ENCODE measurements around the genes IL1F10 and ZNG1B.

DNA sequence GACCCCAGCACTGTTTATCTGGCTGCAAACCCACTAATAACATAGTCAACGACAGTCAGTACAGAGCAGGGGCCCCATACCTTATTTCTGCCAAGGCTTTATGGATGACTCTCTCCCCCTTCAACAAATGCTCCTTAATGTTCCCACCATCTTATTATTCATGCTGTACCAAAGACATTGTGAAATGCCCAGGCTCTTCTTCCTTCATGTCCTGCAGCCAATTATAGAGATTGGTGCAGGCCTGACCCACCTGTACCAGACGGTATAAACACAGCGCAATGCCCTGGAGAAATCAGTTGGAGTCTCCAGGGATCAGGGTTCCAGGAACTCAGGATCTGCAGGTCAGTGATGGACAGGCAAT is at the start of gene IL1F10:
IL1F10 (plus strand) TSS at position 295 of the 361 bp plus-strand sequence.
- PRO-cap, 10 experiments, result no peak in any of the 10 experiments

DNA sequence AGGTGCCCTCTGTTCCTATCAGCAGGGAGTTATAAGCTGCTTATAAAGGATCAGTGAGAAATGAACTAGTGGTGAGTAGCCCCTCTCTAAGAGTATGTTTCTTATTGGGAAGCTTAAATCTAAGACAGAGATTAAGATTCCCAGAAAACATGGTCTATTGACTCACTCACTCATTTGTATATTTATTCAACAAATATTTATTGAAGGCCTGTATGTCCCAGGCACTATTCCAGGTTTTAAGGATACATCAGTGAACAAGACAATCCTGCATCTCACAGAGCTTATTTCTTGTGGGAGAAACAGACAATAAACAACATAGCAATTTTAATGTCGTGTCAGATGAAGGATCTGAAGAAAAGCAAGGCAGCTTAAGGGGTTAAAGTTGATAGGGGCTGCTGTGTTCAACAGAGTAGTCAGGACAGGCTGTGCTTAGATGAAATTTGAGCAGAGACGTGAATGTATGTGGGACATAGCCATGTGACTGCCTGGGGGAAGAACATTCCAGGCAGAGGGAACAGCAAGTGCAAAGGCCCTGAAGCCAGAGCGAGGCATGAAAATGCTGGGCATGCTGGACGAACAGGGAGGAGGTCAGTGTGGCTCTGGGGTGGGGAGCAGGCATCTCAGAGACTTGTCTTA is 14.8 kb upstream of the PSD4 start:
- PRO-cap, 10 experiments, result peak in 2 of 10 experiments; most common plus-strand start position 227 of the sequence (in 1); most common minus-strand start position 96 of the sequence (in 1)

GRCh38 chr2:113168856-113169484 is 4.8 kb upstream of the PSD4 start:
- PRO-cap, 10 experiments, result no peak in any of the 10 experiments

GRCh38 chr2:113180339-113180818 is 6.6 kb downstream of the PSD4 start:
- PRO-cap, 10 experiments, result no peak in any of the 10 experiments

DNA sequence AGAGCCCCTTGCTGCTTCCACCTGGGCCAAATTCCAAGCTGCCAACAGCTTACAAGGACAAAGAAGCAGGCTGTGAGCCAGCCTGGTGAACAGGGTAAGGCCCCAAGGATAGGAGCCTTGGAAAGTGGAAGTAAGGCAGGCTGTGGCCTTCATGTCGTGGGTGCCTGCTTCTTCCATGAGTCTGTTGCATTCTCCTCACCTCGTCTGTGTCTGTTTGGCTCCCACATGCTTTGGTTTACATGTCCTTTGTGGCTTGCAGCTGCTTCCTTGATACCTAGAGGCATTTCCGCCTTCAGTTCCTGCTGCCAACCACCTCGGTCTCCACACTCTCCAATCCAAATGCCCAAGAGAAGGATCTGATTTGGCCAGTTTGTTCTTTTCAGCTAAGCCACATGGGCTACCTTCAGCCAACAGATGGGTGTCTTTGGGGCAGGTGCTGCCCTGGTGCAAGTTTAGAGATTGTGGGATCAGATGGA is 8.0 kb downstream of the PSD4 start:
- PRO-cap, 10 experiments, result no peak in any of the 10 experiments

DNA sequence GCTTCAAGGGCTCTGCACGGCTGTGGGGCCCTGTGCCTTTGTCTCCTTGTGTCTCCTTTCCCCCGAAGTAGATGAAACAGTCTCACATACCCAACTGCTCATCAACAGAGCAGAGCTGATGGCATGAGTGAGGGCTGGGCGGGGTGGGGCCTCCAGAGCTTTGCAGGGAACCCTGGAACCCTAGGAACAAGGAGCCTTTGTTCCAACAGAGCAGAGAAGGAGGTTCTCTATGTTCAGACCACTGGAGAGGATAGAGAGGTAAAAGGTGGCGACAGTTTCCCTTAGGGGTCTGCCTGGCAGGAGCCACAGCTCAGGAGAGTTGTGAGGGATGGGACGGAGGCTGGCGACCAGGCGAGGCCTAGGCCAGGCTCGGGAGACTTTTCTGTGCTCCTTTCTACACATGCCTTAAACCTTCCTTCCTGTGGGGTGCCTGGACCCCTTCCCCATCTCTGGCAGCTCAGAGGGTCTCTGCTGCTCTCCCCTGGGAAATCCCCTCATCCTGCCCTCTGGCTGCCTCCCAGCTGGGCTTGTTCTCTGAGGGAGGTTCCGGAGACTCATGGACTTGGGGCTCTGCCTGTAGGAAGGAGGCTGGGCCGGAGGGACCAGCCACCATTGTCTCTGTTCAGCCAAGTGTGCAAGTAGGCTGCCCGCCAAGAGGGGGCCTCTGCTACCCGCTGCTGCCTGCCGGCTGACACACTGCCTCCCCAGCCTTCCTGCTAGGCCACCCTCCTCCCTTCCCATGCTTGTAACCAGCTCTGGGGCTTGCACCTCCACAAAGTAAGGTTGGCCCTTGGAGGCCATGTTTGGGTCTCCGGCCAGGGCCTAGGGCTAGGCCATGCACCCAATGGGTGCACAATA is 28.5 kb downstream of the PSD4 start:
- PRO-cap, 10 experiments, result no peak in any of the 10 experiments

- PRO-cap, 10 experiments, result no peak in any of the 10 experiments
Measured at GRCh38 chr2:113236350-113237370, 42.1 kb downstream of the PAX8 start.

DNA sequence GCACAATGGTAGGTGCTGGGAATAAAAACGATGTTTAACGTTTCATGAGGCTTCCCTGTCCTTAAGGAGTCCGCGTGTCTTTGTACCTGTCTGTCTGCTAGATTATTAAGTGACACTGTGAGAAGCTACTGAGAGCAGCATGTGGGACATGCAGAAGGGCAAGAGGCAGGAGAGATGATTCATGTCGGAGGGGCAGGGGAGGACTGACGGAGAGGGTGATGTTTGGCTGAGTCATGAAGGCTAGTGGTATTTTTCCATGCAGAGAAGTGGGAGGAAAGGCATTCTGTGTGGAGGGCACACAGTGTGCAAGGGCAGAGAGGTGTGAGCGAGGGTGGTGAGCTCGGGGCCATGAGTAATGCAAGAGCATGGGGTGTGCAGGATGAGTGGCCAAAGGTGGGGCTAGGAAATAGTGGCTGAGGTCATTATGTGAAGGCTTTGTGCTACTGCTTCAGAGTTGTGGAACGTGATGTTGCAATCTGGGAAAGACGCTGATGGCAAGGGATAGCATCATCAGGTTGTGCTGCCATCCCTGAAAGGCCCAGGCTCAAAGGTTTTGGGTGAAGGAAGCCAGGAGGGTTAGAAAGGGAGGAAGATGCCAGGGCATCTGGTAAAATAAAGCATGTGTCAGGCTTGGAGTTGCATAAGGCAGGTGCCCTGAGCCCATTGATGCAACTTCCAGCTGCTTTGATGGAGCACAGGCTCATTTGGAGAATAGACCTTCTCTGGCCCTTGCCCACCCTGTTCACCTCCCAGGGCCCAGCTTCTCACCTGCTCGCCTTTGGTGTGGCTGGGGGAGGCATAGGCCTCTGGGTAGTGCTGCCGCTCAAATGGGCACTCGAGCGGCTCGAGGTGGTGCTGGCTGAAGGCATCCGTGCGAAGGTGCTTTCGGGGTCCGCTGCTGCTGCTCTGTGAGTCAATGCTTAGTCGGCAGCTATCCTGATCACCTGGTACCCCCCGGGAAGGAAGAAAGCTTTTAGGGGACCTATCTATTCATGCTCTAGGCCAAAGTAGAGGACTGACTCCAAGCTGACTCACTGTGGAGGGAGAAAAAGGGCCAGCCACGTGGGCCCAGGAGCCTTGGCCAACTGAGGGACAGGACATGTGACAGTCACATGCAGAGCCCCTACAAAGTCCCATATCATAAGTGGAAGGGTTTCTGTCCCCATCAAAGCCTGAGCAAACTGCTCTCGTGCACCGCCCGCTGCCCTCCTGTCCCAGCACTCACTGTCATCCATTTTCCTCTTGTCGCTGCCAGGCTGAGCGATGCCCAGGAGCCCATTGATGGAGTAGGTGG is 37.5 kb downstream of the PAX8 start:
- PRO-cap, 10 experiments, result peak in 4 of 10 experiments; most common plus-strand start position 277 of the sequence (in 3); most common minus-strand start position 205 of the sequence (in 4)

- PRO-cap, 10 experiments, result no peak in any of the 10 experiments
Measured at GRCh38 chr2:113244159-113244792, 34.4 kb downstream of the PAX8 start.

- PRO-cap, 10 experiments, result peak in 4 of 10 experiments; most common plus-strand start chr2:113285279 (in 1); most common minus-strand start chr2:113285133 (in 4)
Measured at GRCh38 chr2:113284831-113285482, 6.2 kb upstream of the PAX8 start.

DNA sequence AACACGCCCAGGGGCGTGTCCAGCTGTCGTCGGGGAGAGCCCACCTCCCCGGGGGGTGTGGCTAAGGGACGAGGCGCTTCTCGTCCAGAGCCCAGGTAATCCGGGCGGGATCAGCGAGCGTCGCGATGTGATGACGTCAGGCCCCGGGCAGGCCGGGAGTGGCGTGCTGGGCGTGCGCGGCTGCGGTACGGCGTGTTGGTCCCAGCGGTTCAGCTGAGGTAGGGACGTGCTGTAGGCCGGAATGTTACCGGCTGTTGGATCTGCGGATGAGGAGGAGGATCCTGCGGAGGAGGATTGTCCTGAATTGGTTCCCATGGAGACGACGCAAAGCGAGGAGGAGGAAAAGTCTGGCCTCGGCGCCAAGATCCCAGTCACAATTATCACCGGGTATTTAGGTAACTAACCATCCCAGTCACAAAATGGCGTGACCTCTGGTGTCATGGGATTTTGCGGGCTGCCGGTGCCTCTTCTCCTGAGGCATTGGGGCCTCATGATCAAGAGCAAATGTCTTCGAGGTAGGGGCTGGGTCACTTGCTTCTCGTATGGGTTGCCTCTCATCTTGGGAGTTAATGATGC is at the start of gene ZNG1B:
ZNG1B (plus strand) TSS at position 64 of the 576 bp plus-strand sequence.
- PRO-cap, 10 experiments, result peak in 4 of 10 experiments; most common plus-strand start position 314 of the sequence (in 3)

- PRO-cap, 10 experiments, result peak in 10 of 10 experiments; most common plus-strand start chr2:113603928 (in 6); most common minus-strand start chr2:113603591 (in 7)
Measured at GRCh38 chr2:113603247-113604665, 23.3 kb upstream of the RABL2A start.

DNA sequence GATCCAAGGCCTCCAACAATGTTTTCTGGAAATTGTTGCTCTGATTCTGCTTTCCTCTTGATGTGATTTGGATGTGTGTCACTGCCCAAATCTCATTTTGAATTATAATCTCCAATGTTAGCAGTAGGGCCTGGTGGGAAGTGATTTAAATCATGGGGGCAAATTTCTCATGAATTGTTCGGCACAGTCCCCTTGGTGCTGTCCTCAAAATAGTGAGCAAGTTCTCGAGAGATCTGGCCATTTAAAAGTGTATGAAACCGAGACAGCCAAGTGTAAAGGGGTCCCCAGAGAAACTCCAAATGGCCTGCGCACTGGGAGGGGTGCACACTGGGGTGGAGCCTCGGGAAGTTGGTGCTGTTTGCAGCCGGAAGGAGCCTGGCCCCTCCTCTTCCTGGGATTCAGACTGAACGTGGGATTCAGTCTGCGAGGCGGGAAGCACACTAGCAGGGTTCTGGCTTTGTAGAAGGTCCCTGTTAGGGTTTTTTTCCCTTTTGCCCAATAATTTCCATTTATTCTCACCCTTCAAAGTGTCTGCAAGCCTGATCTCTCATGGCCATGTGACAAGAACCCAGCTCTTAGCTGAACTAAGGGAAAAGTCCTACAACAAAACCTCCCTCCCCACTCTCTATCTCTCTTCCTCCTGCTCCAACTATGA is 48.8 kb downstream of the RABL2A start:
- PRO-cap, 10 experiments, result no peak in any of the 10 experiments

DNA sequence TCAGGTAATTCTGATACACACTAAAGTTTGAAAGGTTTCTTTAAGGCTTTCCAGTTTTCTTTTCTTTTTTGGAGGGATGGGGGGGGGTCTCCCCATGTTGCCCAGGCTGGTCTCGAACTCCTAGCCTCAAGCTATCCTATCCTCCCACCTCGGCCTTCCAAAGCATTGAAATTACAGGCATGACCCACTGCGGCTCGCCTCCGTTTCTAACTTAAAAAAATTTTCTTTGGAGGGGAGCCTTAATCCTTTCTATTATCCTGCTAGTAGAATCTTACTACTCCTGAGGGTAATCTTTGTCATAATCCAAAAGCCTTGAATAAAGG is 910 bp upstream of the ACTR3 start:
- PRO-cap, 10 experiments, result peak in 1 of 10 experiments; most common plus-strand start position 165 of the sequence (in 1)

DNA sequence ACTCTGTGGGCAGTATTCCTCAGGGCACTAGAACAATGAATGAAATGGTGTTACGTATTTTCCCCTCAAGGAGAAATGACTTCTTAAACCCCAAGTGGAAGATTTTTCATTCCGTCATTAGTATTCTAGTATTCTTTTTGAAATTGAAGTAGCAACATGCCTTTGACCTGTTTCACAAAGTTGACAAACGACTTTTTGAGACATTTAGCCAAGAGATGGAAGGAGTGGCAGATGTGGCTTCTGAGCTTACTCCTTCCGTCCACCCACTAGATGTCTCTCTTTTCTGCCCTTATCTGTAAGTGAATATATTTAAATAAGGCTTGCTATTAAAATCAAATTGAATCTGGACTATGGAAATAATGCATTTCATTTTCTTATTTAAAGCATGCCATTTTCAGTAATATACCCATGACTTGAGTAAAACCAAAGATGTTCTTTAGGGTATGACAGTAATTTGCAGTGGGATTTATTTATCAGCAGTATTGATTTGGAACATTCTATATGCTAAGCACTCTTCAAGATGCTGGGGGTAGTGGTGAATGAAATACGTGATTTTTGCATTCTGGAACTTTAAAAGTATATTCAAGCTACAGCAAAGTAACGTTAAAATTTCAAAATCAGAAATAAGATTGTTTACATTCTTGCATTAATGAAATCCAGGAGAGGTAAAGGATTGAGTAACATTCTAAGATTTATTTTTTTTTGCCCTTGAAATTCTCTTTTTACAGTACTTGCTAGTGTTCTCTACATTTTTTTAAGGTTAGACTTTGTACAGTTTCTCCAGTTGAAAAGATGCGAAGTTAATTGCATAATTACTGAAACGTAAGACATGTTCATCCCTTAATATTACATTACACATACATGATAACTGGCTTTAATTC is 74.3 kb downstream of the ACTR3 start:
- PRO-cap, 10 experiments, result no peak in any of the 10 experiments

GRCh38 chr2:118013171-118013724 is 622 bp downstream of the CCDC93 start:
- PRO-cap, 10 experiments, result peak in 2 of 10 experiments; most common plus-strand start chr2:118013287 (in 1)

DNA sequence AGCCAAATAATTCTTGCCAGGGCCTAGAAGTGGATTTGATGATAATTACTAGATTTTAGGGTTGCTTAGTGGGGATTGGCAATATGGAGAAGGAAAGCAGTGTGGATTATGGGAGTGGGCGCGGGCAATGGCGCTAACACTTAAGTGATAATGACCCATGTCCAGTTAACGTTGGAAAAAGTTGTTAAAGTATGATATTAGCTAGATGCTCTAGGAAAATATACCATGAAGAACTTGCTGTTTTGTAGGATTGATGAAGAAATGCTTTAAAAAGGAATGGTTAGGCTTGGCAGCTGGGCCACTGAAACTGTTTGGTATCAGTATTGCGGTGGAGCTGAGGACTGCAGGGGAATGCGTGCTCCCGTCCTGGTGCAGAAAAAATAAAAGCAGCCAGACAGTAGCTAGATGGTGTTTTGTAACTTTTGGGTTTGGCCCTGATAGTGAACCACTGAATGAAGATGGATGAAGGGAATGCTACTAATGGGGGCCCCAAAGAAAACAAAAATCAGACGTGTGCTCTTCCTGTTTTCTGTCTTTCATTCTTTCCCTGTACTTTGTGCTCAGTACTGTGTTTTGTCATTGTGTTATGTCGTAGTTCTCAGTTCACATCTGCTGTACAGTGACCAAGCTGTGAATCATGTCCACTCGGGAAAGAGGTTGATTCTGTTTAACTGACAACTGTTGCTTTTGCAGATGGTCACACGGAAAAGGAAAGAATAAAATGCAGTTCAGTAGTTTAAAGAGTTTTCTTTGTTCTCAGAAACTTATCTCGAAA is 999 bp downstream of the INSIG2 start:
- PRO-cap, 10 experiments, result peak in 1 of 10 experiments; most common plus-strand start position 320 of the sequence (in 1); most common minus-strand start position 353 of the sequence (in 1)

- PRO-cap, 10 experiments, result no peak in any of the 10 experiments
Measured at GRCh38 chr2:118176737-118177183, 88.5 kb downstream of the INSIG2 start.

DNA sequence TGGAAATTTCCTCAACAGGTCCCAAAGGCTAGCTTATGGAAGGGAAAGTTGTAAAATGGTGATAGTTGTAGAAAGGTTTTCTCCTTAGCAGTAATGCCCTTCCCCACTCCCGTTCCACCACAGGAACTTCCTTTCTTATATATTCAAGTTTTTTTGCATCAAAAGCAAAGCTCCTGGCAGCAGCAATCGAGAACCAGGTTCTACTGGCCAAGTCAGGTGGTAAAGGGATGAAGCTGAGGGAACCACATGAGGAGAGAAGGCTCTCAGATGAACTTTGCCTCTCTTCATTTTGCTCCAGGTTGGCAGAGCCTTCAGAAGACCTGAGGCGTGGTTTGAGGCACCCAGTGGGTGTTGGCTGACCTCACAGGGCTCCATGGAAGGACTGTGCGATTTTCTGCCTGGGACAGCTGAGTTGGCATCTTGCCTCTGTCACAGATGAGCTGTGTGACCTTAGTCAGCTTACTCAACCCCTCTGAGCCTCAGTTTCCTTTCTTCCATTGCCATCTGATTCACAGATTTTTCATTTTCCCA is 89.0 kb downstream of the INSIG2 start:
- PRO-cap, 10 experiments, result no peak in any of the 10 experiments

GRCh38 chr2:118836027-118836331 is 11.5 kb downstream of the EN1 start:
- PRO-cap, 10 experiments, result peak in 1 of 10 experiments; most common plus-strand start chr2:118836255 (in 1); most common minus-strand start chr2:118836203 (in 1)